ENCODE data around the genes MPHOSPH6, HSBP1, OSGIN1, KCNG4 and WFDC1.

GRCh38 chr16:81861326-81862098, 82.4 kb downstream of the PLCG2 start:
- RRBS = no CpG with 5 or more reads among the region's 13 CpGs

GRCh38 chr16:82083723-82084232, 48.7 kb downstream of the HSD17B2 start:
- RRBS = no CpG with 5 or more reads among the region's 4 CpGs

- RRBS = under 1% methylated on average over 9 of the region's 67 CpGs
Observed at GRCh38 chr16:82169566-82170452, at the start of gene MPHOSPH6. Gene MPHOSPH6, minus strand, starts transcription at chr16:82170224.

DNA sequence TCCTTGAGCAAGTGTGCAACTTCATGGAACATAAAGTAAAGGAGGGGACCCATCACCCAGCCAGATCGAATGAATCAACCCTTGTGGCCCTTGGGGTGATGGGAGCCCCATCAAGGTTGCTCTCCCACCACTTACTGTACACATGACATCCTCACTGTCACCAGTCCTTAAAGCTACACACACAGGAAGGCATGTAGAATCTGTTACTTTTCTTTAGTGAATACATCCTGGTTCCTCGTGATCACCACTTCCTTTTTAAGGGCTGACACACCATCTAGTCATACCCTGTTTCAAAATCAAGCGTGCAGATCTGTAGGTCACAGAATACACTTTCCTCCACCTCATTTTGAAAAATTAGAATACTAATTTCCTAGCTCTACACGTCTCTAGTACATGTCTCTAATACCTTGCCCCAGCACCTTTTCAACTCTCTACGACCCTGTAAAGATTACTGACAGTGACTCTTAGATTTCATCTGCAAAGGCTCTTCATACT, 22.7 kb upstream of the MPHOSPH6 start:
- RRBS = no CpG with 5 or more reads among the region's 5 CpGs

GRCh38 chr16:82655235-82655805, 28.6 kb downstream of the CDH13 start:
- RRBS = no CpG with 5 or more reads among the region's 5 CpGs

- RRBS = no CpG with 5 or more reads among the region's 11 CpGs
Observed at GRCh38 chr16:82660127-82660811, 33.5 kb downstream of the CDH13 start.

- RRBS = no CpG with 5 or more reads among the region's 17 CpGs
Observed at GRCh38 chr16:83137186-83137830, 510.5 kb downstream of the CDH13 start.

- RRBS = no CpG with 5 or more reads among the region's 7 CpGs
Observed at GRCh38 chr16:83803582-83804245, 4.1 kb upstream of the HSBP1 start.

GRCh38 chr16:83807597-83808825, at the start of gene HSBP1:
Gene HSBP1, plus strand, starts transcription at chr16:83807978.
- RRBS = 1% methylated on average over 31 of the region's 85 CpGs

DNA sequence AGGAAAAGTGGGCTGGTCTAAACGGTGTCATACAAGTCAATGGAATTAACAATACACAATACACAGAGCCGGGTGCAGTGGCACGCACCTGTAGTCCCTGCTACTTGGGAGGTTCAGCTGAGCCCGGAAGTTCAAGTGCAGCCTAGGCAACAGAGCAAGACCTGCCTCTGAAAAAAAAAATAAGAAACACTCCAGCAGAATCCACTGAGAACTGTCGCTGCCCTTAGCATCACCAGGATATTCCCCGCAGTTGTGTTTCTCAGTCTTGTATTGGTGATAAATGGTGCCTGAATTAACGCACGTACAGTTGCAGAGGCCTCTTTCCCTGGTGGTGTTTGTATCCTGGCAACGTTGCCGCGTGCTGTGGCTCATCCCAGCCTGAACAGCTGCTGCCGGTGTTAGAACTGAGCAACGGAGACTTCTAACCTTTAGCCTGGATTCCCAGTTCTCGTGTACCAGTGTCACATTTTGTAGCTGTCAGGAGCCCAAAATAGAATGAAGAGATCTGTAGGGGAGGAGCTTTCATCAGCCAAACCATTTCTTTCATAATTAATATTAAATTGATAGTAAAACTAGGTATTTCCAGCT, 4.8 kb downstream of the MLYCD start:
- RRBS = 81% methylated on average over 1 of the region's 14 CpGs

DNA sequence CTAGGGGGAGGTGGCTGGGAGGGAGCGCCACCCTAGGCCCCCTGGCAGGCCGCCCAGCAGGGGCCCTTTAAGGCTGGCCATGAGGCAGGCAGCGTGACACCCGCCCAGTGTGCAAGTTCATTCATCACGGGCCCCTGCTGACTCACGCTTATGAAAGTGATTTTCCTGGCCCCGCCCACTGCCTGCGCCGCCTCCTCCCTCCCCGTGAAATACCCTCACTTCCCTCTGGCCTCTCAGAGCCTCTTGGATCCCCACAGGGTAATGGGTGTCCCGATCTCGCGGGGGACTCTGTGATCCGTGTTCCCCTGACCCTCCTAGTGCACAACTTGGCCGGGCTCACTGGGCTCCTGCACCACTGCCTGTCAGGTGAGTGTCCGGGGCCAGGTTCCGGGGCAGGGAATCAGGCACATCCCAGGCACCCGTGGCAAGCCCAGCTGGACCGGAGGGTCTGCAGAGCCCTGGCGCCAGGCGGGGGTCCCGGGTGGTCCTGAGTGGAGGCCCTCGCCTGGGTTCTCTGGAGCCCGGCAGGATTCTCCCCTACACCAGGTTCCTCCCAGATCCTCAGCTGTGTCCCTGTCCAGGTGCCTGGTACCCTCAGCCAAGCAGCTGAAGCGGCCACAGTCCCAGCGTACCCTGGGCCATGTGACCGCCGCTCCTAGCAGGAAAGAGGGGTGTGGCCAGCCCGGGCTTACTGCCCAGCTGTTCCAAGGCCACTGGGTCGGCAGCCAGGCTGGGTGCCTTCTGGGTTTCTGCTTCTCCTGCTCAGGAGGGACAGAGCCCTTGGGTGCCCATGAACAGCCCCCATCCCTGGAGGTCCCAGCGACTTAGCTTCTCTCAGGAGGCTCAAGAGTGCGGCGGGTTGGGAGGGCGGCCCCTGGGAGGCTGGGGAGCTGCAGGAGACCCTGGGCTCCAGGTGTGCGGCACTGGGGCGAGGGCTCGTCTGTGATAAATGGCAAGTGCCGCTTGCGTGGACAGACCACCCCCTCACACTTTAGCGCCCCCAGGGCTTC, at the start of gene OSGIN1:
Gene OSGIN1 (plus strand): TSS at position 236 of the 1,010 bp plus-strand sequence.
- RRBS = 28% methylated on average over 6 of the region's 40 CpGs

DNA sequence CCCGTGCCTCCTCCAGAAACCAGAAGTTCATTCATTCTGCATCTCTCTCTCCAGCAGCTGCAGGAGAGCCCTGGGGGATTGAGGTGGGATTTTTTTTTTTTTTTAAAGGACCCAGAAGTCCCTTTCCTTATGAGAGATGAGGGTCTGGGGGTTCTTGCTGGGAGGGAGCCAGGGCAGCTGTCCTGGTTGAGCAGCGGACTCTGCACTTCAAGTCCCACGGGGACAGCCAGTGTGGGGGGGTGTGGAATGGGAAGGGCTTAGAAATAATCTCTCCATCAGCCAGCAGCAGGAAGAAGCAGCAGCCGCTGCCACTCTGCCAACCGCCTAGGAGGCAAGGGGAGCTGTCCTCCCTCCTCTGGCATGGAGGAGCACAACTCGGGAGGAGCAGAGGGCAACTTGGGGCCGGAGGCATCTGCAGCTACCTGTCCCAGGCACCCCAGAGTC, at the start of gene KCNG4:
Gene KCNG4 (minus strand): TSS at position 182 of the 444 bp plus-strand sequence.
- RRBS = no CpG with 5 or more reads among the region's 7 CpGs

GRCh38 chr16:84294261-84295139, at the start of gene WFDC1:
Gene WFDC1, plus strand, starts transcription at chr16:84294878.
- RRBS = 28% methylated on average over 4 of the region's 36 CpGs

DNA sequence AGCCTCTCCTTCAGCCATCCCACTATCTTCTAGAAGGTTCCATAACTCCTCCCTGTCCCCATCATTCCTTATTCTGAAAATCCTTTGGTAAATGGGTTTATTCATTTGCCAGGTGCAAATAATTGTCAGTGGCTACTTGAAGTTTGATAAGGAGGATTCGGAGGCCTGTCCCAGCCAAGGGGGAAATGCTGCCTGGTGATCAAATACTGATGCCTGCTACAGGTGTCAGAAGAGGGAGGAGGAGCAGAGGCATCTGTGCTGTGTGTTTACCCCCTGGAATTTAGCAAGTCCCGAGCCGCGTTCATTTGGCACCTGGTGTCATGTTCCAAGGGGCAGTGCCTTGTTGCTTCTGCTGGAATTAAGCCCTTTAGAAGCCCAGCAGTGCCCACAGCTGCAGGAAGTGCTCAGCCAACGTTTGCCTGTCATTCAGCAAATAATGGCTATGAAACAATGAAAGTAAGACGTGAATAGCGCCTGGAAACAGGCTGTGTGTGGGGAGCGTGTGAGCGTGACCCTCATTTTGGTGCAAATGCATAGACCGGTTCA, 6.0 kb upstream of the ATP2C2 start:
- RRBS = 83% methylated on average over 1 of the region's 10 CpGs

GRCh38 chr16:84537045-84537613, 32.7 kb upstream of the MEAK7 start:
- RRBS = no CpG with 5 or more reads among the region's 7 CpGs

GRCh38 chr16:84641164-84641876, 7.0 kb upstream of the KLHL36 start:
- RRBS = no CpG with 5 or more reads among the region's 7 CpGs

DNA sequence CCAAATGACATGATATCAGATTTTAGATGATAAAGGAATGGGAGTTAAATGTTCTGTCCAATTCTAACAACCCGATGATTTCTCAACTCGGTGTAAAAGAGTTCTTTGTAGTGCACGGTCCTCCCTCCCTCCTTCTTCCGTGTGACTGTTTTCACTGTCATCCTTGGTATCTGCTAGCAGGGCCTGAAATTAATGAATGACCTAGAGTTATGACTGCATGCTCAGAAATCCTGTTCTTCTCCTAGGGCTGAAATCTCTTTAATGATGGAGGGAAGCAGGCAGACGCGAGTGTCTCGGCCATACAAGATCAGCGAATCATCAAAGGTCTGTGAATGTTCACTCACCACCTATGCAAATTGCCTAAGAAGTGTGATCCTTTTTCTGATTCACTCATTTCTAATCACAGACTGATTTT, 2.3 kb downstream of the KLHL36 start:
- RRBS = no CpG with 5 or more reads among the region's 8 CpGs

- RRBS = no CpG with 5 or more reads among the region's 15 CpGs
Observed at GRCh38 chr16:84663365-84664416, 15.4 kb downstream of the KLHL36 start.

GRCh38 chr16:84873730-84874302, 54.0 kb downstream of the CRISPLD2 start:
- RRBS = no CpG with 5 or more reads among the region's 8 CpGs

- RRBS = no CpG with 5 or more reads among the region's 3 CpGs
Observed at GRCh38 chr16:84898435-84898976, 78.7 kb downstream of the CRISPLD2 start.